Right atrium auricular region (tissue), 2 donors: ENCODE data around the genes TOP2A, KRTAP1-1, KRTAP2-4, KRTAP29-1, KRT31 and KRT35.

GRCh38 chr17:40362377-40363138 is 2.0 kb downstream of the GJD3 start:
- PRO-cap, result unidirectional peak, plus-strand start at chr17:40362824; unidirectional peak, plus-strand start at chr17:40362906
- RAMPAGE, long total RNA, 2 experiments, result no peak in any of the 2 experiments

GRCh38 chr17:40417021-40418088 is at the start of gene TOP2A:
TOP2A (minus strand) TSS chr17:40417896.
- PRO-cap, result no peak
- RAMPAGE, long total RNA, 2 experiments, result start-site peak on the minus strand in 2 of 2 experiments, at chr17:40417879-40417896 at its widest, 11 to 73 reads per replicate

- PRO-cap, result no peak
- RAMPAGE, long total RNA, 2 experiments, result no peak in any of the 2 experiments
Observed at GRCh38 chr17:40457294-40457733, 14.1 kb downstream of the IGFBP4 start.

GRCh38 chr17:40459030-40459463 is 15.8 kb downstream of the IGFBP4 start:
- PRO-cap, result no peak
- RAMPAGE, long total RNA, 2 experiments, result no peak in any of the 2 experiments

- PRO-cap, result no peak
- RAMPAGE, long total RNA, 2 experiments, result no peak in any of the 2 experiments
Observed at GRCh38 chr17:40465392-40465671, 22.1 kb downstream of the IGFBP4 start.

GRCh38 chr17:40497456-40498132 is 3.8 kb downstream of the TNS4 start:
- PRO-cap, result no peak
- RAMPAGE, long total RNA, 2 experiments, result no peak in any of the 2 experiments

DNA sequence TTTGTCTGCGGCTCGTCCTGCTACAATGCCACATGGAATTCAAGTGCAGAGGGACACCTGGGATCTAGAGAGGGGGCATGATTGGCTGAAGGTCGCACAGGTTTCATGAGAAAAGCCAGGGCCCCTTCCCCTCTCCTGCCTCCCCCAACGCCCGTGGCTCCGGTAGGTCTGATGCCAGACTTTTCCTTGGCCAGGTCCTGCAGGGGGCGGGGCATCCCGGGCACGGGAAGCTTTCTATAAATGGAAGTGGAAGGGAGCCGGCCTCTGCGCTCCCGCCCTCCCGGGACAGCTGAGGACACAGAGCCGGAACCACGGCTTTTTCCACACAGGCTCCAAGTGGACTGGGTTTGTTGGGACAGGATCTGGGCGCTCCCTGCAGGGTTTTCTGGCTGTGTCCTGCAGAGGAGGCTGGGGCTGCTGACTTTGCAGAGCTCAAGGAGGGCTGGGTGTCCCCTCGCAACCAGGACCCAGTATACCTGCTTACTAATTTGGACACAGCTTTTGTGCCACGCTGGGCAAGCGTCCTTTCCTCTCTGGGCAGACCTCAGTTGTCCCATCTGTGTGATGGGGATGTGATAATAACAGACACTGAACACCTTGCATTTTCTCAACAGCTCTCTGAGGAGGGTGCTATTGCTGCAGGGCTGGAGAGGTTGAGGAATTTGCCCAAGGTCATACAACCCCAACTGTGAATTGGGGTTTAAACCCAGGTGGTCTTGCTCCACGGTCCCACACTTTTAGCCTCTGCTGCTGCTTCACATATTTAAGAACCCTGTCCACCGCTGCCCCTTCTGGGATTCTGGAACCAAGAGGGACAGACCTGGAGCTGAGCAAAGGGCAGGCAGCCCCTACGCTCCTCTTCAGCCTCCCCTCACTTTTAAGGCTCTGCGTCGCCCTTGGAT is 1.7 kb downstream of the TNS4 start:
- PRO-cap, result bidirectional peak, plus-strand start at position 328 of the sequence, minus-strand start at position 173 of the sequence
- RAMPAGE, long total RNA, 2 experiments, result no peak in any of the 2 experiments

DNA sequence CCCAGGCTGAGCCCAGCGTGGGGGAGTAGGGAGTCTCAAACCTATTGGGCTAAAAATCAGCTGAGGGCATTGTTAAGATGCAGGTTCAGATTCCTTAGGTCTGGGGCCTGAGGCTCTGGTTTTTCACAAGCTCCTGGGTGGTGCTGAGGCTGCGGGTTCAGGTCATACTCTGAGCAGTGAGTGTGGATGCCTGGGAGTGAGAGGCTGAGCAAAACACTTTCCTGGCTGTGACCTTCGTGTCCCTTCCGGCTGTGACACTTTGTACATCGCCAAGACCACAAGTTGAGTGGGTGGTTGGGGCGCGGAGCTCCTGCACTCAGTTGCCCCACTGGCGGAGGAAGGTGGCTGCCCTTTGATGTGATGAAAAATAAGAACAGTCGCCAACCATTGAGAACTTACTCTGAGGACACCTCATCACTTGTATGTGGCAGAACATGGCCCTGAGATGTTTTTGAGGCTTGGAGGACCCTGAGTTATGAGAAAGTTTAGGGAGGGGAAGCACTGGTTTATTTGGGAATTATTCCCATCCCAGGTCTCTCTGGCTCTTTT is 24.8 kb downstream of the CCR7 start:
- PRO-cap, result no peak
- RAMPAGE, long total RNA, 2 experiments, result no peak in any of the 2 experiments

DNA sequence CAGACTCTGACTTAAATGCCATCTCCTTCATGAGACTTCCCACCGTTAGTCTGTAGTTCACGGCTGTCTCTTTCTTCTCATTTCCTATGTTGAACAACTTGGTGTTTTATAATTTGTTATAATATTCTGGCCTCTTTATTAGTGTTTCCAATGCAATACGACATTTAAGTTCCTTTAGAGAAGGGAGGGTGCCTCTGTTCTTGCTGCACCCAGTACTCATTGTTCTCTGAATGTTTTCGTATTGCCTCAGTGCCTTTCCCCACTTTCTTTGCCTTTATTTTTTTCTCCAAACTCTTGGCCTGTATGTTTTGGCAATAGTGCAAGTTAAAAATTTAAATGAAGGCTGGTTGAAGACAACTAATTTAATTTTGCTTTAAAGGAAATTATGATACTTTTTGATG is 6.2 kb upstream of the KRT10 start:
- PRO-cap, result unidirectional peak, minus-strand start at position 228 of the sequence
- RAMPAGE, long total RNA, 2 experiments, result no peak in any of the 2 experiments

DNA sequence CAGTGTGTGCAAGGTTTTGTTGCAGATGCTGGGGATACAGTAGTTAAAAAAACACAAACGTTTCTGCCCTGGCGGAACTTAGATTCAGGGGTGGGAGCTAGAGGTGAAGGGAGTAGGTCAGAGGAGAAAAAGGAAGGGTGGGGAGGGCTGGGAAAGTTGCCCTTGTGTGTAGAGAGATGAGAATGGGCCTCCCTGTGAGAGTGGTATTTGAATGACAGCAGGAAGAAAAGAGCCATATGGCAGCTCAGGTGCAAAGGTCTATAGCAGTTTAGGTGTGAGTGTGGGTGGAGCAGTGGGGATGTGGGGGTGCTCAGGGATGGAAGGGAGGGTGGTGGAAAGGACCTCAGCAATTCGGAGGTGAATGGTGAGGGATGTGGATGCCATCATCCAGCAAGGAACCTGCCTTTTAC is 19.5 kb upstream of the KRT20 start:
- PRO-cap, result no peak
- RAMPAGE, long total RNA, 2 experiments, result no peak in any of the 2 experiments

- PRO-cap, result no peak
- RAMPAGE, long total RNA, 2 experiments, result no peak in any of the 2 experiments
Observed at GRCh38 chr17:40915585-40916073, 21.8 kb downstream of the KRT23 start.

GRCh38 chr17:40945576-40945787 is 8.0 kb upstream of the KRT23 start:
- PRO-cap, result no peak
- RAMPAGE, long total RNA, 2 experiments, result no peak in any of the 2 experiments

GRCh38 chr17:40956572-40957160 is 10.1 kb downstream of the KRT39 start:
- PRO-cap, result no peak
- RAMPAGE, long total RNA, 2 experiments, result no peak in any of the 2 experiments

- PRO-cap, result no peak
- RAMPAGE, long total RNA, 2 experiments, result no peak in any of the 2 experiments
Observed at GRCh38 chr17:41041263-41041755, at the start of gene KRTAP1-1. KRTAP1-1 (minus strand) TSS chr17:41041450.

DNA sequence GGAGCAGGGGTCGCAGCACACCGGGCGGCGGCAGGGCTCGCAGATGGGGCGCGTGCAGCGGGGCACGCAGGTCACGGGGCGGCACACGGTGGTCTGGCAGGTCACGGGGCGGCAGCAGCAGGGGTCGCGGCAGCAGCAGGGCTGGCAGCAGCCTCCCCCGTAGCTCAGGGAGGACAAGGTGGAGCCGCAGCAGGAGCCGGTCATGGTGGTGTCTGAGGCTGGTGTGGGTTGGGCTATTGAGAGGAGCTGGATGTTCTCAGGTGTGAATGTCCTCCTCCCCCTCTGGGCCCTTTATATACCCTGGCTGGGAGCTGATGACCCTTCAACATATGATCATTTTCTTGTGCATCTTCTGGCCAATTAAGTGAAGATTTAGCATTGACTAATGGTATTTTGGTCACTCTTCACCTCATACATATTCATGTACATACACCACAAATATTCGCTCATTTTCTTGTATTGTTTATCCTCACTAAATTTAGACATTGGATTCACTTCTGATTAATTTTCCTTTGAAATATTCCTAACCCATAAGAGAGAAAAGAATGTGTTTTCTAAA is at the start of gene KRTAP2-4:
Gene KRTAP2-4 (minus strand): TSS at position 238 of the 559 bp plus-strand sequence.
- PRO-cap, result no peak
- RAMPAGE, long total RNA, 2 experiments, result no peak in any of the 2 experiments

- PRO-cap, result no peak
- RAMPAGE, long total RNA, 2 experiments, result no peak in any of the 2 experiments
Observed at GRCh38 chr17:41302730-41302968, at the start of gene KRTAP29-1. KRTAP29-1 (minus strand) TSS chr17:41302851.

DNA sequence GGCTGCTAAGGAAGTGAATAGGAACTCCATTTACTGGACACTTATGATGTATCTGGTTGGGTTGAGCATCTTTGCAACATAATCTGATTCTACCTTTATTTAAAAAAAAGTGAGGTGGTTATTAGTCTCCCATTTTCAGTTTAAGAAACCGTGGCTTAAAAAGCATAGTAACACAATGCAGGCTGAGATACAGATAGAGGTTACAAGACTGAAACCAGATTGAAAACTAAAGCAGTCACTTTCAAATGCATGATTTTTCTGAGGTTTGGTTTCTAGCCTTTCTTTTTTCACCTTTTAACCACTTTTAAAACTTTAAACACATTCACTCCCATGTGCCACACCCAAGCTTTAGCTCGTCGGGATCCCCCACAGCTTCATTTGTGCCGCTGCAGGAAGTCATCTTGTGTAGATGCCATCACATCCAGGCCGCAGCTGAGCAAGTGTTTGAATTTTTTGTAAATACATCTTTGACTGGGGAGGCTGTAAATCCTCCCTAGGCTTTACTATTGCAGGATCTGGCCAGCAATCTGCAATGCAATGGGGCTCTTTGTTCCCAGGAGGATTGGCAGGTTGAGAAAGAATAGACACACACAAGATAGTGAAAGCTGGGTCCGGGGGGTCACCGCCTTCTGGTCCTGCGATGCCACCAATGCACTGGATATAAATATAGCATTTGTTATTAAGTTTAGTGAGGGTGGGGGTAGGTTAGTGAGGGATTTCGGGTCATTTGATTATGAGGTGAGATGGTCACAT is 9.1 kb downstream of the KRT33A start:
- PRO-cap, result no peak
- RAMPAGE, long total RNA, 2 experiments, result no peak in any of the 2 experiments

GRCh38 chr17:41397004-41397780 is at the start of gene KRT31:
KRT31 (minus strand) TSS chr17:41397608.
- PRO-cap, result no peak
- RAMPAGE, long total RNA, 2 experiments, result no peak in any of the 2 experiments

DNA sequence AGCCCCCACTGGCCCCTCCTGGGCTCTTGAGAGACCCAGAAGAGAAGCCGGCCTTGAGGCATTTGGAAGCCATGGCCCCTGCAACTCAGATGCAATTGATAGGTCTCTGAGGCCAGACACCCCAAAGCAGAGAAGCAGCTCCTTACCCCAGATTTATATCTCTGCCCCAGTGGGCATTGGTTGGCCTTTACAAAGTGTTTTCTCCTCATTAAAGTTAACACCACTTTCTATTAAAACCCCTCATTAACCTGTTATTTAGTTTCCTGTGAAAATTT is at the start of gene KRT35:
Gene KRT35 (minus strand): TSS at position 127 of the 275 bp plus-strand sequence.
- PRO-cap, result no peak
- RAMPAGE, long total RNA, 2 experiments, result no peak in any of the 2 experiments

- PRO-cap, result no peak
- RAMPAGE, long total RNA, 2 experiments, result no peak in any of the 2 experiments
Observed at GRCh38 chr17:41538708-41539126, 10.6 kb upstream of the KRT19 start.